Epithelial cell of esophagus (primary cell): ENCODE results near the genes P3R3URF, RAD54L, EFCAB14, CYP4X1 and FOXE3.

DNA sequence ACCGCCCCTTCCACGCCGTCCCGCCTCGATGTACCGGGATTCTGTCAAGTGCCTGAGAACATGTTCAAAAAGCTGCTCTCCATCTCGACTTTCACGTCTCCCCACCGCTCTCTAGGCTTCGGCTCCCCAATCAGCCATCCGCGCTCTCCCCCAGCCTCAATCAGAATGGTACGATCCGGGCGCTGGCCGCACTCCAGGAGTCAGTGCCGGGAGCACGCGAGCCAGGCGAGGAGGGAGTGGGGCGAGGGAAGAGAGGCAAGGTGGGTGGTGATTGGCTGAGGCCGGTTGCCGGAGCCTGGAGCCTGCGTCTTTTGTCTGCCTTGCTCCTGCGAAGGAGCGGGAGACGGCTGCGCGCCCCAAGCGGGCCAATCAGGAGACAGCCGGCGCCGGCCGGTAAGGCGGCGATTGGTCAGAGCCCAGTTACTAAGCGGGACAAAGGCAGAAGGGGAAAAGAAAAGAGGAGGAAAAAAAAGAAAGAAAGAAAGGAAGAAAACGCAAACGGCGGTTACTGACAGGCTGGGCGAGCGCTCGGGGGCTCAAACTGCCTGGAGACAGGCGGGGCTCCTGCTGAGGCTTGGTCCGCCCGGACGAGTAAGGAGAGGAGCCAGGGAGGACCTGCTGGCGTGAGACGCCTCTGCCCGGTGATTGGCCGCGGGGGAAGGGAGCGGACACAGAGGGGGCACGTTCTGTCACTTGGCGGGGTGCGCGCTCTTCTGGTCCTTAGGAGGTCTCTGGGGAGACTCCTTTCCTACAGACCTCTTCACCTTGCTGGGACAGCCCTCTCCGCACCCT is 517 bp upstream of the PIK3R3 start:
- RRBS = 2% methylated on average over 22 of the region's 58 CpGs

DNA sequence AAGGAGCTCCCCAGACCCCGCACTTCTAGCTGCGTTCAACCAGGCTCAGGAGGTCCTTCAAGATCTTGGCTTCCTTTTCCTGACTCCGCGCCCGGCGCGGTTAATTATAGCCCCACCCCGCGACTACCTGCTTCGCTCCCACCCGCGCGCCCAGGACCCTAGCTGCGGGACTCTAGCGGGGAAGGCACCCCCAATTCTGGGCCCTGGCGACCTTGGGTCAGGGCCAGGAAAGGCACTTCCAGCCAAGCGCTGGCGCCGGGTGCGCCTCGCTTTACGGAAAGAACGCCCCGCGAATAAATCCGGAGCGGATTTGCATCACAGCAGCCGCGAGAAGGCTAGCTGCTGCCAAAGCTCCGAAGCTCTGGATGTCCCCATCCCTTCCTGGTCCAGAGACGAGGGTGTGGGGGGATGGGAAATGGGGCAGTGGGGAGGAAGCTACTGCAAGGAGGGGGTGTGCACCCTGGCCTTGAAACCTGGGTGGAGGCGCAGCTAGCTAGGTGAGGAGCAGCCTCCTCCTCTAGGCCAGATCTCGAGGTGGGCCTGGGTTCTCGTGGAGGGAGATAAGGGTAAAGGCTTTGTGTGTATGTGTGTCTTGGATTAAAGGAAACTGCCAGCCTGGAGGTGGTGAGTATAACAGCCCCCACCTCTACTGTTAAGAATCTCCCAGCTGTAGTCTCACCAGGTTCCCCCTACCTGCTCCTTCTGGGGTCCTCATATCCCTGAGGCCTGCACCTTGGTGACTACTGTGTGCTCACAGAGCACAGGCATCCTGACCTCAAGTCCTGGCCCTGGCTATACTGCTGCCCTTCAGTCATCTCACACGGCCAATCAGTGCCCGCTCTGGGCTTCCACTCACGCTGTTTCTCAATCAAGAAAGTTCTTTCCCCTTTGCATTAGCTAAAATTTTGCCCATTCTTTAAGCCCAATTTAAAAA is 7.7 kb upstream of the TSPAN1 start:
- RRBS = 15% methylated on average over 6 of the region's 37 CpGs

DNA sequence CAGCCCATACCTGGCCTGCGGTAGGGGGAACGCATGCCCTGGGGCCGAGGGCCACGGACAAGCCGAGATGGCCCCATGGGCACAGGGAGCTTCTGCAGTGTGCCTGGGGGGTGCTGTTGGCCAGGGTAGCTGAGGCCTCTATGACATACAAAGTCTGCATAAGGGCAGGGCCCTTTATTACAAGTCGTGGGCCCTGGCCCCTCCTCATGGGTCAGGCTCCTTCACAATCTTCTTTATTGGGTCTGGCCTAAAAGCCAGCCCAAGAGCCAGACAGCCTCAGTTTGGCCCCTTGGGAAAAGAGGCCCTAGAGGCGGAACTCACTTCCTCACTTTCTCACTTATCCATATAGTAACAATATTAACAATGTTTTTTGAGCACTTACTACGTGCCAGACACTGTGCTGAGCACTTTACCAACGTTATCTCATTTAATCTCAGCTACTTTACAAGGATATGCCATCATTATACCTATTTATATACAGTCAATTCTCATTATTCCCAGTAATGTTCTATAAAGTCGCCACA is at the start of gene P3R3URF:
Gene P3R3URF, minus strand, starts transcription at position 94 of the 524 bp plus-strand sequence.
- RRBS = no CpG with 5 or more reads among the region's 10 CpGs

DNA sequence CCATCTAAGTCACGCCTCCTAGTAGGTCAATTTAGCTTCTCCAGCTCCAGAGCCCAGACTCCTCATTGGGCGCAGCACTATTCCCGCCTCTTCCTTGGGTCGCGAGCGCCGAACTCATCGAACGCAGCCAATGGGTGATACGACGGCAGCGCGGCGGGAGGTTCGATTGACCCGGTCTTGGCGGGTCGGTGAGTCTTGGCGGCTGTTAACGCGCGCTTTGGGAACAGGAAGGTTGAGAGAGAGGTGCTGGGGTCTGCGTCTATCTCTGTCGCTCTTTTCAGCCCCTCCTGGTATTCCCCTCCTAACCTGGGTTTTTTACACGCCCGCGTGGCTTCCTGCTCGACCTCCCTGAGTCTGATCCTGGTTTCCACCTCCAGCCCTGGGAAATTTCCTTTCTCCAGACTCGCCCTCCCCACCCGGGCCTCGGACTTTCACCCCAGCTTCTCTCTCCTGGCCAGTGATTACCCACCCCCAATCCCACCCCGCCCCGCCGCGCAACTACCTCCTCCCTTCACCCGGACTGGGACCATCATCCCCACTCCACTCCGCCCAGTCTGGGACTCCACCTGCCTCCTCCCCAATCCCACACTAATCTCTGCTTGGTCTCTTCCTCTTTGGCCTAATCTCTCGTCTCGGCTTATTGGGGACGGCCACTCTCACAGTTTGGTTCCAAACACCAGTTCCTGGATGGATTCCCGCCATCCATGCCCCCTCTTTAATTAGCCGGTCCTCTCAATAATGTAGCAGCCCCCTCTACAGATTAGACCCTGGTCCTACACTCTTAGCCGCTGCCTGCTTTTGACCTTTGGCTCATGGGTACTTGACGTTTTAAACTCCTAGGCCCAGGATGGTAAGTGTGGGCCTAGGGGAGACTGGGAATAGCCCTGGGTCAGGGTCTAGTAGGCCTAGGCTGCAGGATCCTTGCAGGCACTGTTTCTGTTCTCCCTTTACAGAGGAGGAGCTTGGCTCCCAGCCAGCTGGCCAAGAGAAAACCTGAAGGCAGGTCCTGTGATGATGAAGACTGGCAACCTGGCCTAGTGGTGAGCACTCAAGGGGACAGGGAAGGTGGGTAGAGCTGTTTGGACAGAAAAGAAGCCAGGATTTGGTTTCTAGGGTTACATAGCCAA is at the start of gene RAD54L:
Gene RAD54L, plus strand, starts transcription at position 205 of the 1,127 bp plus-strand sequence.
- RRBS = no CpG with 5 or more reads among the region's 44 CpGs

DNA sequence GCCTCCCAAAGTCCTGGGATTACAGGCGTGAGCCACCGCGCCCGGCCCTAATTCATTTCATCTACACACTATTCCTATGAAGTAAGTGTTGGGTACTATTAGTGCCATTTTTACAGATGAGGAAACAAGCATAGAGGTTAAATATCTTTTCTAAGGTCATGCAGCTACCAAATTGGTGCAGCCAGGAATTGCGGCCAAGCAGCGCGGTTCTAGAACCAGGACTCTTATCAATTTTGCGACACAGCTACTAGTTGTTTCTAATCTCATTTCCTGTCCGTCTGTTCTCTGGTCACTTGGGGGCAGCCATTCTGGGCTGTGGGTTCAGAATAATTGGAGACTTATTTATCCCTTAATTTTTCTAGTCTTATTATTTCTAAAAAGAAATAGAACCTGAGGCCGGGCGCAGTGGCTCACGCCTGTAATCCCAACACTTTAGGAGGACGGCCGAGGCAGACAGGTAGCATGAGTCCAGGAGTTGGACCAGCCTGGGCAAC is 1.2 kb downstream of the UQCRH start:
- RRBS = no CpG with 5 or more reads among the region's 14 CpGs

DNA sequence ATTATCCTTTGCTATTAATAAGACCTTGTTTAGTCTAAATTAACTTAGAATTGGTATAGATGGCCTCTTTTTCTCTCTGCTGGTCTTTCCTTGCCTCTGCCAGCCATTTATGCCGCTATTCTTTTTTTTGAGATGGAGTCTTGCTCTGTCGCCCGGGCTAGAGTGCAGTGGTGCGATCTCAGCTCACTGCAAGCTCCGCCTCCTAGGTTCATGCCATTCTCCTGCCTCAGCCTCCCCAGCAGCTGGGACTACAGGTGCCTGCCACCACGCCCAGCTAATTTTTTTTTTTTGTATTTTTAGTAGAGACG is 9.8 kb upstream of the NSUN4 start:
- RRBS = no CpG with 5 or more reads among the region's 7 CpGs

- RRBS = 64% methylated on average over 4 of the region's 22 CpGs
These were observed 1.2 kb downstream of the NSUN4 start for GRCh38 chr1:46341580-46342351.

- RRBS = no CpG with 5 or more reads among the region's 4 CpGs
These were observed 21.6 kb downstream of the NSUN4 start for GRCh38 chr1:46362114-46362627.

DNA sequence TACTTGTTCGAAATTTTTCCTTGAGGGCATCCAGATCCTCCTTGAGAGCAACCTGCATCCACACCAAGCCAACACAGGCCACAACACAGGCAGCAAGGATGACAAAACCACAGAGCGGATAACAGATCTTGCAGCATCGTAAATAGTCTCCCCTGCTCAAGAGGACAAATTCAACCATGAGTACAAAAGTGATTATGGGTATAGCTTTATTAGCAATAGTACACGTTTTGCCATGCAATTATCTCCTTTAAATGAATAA is 2.7 kb downstream of the EFCAB14 start:
- RRBS = no CpG with 5 or more reads among the region's 4 CpGs

- RRBS = 2% methylated on average over 27 of the region's 54 CpGs
These were observed at the start of gene EFCAB14 for GRCh38 chr1:46718977-46719557. Gene EFCAB14 (minus strand): TSS chr1:46719114.

DNA sequence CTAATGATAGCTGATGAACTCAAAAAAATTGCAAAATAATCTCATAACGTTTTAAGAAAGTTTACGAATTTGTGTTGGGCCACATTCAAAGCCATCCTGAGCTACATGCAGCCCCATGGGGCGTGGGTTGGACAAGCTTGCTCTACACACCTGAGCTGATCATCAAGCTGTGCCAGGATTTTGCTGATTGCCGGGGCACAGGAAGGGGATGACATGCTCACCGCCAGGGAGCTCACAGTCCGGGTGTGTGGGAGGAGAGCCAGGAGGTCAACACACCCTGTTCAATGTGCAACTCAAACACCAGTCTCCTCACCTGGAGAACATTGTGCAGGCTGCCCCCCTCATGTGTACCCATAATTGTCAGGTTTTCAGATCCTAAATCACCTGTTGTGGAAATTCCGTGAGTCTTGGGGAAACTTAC is 1.0 kb downstream of the CYP4A11 start:
- RRBS = 57% methylated on average over 3 of the region's 7 CpGs

DNA sequence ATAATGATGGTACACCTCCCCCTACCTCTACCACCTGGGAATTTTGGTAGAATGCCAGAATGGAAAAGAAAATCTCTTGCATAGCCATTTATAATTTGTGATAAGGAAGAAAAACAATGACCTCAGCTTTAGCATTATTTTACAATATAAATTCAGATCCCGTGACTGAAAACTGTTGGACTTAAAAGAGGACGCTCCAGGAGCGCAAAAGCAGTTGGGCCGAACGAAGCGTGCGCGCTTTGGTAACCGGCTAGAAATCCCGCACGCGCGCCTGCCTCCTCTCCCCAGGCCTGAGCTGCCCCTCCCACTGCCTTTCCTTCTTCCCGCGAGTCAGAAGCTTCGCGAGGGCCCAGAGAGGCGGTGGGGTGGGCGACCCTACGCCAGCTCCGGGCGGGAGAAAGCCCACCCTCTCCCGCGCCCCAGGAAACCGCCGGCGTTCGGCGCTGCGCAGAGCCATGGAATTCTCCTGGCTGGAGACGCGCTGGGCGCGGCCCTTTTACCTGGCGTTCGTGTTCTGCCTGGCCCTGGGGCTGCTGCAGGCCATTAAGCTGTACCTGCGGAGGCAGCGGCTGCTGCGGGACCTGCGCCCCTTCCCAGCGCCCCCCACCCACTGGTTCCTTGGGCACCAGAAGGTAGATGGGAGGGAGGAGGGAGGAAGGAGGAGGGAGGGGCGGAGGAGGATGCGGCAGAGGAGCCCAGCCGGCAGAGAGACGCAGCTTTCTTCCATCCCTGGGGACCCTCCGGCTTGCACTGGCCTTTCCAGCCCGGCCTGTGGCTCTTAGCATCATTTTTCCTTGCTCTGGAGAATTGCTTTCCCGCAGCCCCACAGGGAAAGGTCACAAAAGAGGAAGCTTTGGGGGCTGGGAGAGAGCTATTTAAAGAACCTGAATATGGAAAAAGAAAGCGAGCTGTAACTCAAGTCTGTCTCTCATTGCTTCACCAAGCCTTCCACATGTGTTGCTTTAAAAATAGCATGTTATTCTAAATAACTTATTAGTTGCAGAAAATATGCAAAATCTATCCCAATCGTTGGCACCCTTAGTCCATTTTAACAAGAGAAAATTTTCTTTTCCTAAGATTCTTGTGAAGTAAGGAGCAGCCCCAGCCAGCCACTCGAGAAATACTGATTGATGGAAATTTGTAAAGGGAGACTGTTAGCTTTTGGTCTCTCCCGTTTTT is at the start of gene CYP4X1:
Gene CYP4X1, plus strand, starts transcription at position 307 of the 1,179 bp plus-strand sequence.
- RRBS = 4% methylated on average over 8 of the region's 52 CpGs

GRCh38 chr1:47368064-47368823 is 34.7 kb downstream of the CMPK1 start:
- RRBS = no CpG with 5 or more reads among the region's 4 CpGs

DNA sequence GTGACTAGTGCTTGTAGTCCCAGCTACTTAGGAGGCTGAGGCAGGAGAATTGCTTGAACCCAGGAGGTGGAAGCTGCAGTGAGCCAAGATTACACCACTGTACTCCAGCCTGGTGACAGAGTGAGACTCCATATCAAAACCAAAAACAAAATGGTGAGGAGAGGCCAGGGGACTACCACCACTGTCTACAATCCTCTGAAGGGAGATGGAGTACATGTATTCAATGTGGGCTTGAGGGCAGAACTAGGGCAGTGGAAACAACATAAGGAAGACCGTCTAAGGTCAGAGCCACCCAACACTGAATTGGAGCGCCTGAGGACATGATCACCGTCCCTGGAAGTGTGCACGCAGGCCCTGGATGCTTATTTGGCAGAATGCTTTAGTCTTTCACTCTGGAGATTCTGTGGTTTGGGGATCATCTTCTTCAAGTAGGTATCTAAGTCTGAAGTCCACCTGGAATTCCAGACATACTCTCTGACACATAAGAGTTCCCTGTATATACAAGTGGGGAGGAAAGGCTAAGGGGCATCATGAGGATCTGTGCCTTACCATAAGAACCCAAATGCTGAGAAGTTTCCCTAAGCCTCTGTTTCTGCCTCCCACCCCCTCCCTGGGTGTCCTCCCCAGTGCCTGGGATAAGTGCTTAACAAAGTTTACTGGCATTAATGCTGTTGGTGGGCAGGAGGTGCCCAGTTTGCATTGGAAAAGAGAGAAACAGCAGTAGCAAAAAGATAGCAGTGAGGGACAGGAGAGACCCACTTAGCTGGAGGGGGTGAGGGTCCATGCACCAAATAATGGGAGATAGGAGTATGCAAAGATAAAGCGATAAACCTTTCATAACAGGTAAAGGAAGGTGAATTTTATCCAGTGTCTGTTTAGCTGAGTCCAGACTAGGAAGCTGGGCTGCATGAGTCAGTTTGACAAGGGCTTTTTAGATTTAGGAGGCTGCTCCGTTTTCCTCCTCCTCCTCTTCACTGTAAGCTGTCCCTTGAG is 28.6 kb upstream of the FOXE3 start:
- RRBS = no CpG with 5 or more reads among the region's 6 CpGs

DNA sequence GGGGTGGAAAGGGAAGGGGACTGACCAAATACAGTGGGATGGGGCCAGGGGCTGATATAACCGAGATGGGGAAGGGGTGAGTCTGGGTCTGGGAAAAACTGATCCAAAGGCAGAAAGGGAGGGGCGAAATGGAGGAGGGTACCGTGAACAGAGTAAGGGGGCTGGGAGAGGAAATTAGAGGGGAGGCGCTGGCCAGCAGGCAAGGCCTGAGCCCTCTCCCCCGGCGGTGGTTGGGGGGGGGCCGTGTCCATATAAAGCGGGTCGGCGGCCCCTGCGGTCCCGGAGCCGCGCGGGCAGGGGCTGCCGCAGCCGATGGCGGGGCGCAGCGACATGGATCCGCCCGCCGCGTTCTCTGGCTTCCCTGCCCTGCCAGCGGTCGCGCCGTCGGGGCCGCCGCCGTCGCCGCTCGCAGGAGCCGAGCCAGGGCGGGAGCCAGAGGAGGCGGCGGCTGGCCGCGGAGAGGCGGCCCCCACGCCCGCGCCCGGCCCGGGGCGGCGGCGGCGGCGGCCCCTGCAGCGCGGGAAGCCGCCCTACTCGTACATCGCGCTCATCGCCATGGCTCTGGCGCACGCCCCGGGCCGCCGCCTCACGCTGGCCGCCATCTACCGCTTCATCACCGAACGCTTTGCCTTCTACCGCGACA is at the start of gene FOXE3:
Gene FOXE3, plus strand, starts transcription at position 282 of the 643 bp plus-strand sequence.
- RRBS = 4% methylated on average over 22 of the region's 71 CpGs

- RRBS = 3% methylated on average over 7 of the region's 75 CpGs
These were observed 1.1 kb upstream of the FOXD2 start for GRCh38 chr1:47436410-47437472.

GRCh38 chr1:47569740-47570174 is 131.9 kb downstream of the FOXD2 start:
- RRBS = no CpG with 5 or more reads among the region's 8 CpGs

DNA sequence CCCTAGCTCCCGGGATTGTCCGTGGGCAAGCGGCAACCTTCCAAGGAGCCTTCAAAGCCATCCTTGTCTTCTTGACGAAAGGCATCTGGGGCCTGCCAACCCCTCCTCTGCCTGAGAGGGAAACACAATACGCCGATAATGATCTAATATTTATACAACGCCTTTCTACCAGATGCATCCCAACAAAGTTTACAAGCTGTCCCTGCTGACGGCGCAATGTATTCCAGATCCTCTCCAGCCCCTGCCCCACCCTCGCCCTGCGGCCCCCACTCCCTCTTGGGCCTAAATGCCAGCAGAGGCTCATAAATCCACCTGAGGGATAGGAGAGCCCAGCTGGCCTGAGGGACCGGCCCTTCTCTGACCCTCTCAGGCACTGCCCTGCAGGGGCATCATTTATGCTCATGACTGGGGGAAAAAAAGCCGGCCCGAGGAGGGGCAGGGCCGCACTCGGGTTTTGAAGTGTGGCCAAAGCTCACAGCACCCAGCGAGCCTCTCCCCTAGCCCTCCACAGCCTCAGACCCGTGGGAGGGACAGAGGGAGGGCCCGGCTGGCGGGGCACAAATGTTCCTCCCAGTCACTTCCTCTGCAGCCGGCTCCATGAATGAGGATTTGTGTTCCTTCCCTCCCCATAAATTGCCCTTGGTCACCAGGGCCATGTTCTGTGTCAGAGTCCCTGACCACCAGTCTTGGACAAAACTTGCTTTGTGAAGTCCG is 140.3 kb downstream of the FOXD2 start:
- RRBS = 3% methylated on average over 2 of the region's 22 CpGs

DNA sequence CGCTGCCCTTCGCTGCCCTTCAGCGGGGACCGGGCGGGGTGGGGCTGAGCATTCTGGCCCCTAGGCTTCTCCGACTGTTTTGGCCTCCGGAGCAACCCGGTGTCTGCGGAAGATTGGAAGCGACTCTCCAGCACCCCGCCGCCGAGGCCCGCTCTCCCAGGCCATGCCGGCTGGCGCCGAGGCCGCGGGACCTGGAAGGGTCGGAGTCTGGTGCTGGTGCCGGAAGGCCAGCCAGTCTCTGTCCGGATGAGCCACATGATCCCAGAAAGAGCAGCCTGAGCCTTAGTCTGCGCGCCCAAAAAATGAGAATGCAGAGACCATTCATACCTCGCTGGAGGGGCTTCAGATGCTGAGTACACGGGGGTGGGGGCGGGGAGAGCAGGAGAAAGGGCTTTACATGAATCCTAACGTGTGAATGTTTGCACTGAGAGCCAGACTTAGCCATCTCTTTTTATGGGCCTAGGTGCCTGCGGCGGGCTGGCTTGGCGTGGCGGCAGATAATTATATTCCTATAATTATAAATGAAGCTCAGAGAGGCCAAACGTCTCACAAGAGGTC is 272.1 kb downstream of the FOXD2 start:
- RRBS = 2% methylated on average over 21 of the region's 33 CpGs

DNA sequence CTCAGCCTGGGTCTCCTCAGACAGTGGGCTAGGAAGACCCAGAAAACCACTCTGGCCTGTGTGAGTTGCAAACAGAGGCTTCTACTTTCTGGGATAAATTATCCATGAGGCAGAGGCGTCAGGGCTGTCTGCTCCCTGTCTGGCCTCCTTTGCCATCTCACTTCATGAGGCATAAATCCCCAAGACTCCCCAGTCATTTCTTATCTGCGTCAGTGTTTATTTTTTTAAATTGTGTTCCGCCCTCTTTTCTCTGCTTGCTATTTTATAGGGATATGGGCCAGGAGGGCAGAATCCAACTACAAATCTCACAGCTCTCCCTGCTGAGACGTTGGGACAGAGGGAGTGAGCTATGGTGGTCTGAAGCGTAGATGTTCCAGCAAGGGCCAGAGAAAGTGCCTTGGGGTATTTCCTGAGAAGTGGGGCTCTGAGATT is 80.7 kb upstream of the TRABD2B start:
- RRBS = no CpG with 5 or more reads among the region's 5 CpGs